Skin of body (tissue), 2 donors: ENCODE measurements around a stretch of chr17.

DNA sequence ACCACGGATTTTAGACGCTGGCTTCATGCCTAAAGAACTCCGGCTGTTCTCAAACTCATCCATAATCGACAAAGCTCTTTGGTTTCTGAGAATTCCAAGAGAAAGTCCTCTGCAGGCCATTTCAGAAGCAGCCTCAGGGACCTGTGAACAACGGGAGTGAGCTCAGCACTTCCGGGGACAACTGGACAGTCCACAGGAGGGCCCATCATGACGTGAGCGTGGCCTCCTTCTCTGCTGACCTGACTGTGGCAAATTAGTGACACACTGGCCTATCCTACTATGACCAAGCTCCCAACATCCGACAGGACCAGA is 16.4 kb downstream of the CCDC57 start:
- RAMPAGE, long total RNA = no peak

- RAMPAGE, long total RNA = no peak
Measured at GRCh38 chr17:82201522-82202206, 11.0 kb downstream of the CCDC57 start.

- RAMPAGE, long total RNA = no peak
Measured at GRCh38 chr17:82205543-82206619, 6.8 kb downstream of the CCDC57 start.

DNA sequence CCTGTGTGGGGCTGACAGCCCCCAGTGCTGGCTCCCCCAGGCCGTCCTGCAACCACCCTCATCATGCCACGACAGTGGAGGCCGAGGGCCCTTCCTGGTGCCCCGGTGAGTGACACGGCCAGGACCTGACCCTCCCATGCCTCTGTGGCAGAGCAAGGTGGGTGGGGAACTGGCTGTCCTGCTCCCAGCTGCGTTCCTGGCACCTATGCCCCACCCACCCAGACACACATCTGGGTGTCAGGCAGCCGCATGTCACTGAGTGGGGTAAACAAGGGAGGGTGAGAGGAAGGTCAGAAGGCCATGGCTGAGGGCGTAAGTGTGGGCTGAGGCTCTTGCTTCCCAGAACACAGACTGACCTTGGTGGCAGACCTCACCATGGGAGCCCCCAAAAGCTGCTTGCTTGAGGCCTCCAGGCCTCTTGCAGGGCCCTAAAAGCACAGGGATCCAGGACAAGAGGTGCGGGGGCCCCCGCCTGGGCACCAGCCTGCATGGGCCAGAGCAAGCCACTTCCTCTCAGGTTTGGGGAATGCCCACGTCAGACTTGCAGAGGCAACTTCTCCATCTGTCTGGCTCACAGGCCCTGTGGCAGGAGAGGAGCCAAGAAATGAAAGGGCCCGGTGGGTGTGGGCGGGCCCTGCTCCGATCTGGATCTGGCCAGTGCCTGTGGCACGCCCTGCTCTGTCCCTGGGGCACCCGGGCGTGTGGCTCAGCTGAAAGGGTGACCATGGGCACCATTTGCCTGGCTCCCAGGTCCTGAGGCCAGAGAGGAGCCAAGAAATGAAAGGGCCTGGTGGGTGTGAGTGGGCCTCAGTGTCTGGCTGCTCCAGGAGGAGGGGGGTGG is 3.9 kb upstream of the CCDC57 start:
- RAMPAGE, long total RNA = no peak

DNA sequence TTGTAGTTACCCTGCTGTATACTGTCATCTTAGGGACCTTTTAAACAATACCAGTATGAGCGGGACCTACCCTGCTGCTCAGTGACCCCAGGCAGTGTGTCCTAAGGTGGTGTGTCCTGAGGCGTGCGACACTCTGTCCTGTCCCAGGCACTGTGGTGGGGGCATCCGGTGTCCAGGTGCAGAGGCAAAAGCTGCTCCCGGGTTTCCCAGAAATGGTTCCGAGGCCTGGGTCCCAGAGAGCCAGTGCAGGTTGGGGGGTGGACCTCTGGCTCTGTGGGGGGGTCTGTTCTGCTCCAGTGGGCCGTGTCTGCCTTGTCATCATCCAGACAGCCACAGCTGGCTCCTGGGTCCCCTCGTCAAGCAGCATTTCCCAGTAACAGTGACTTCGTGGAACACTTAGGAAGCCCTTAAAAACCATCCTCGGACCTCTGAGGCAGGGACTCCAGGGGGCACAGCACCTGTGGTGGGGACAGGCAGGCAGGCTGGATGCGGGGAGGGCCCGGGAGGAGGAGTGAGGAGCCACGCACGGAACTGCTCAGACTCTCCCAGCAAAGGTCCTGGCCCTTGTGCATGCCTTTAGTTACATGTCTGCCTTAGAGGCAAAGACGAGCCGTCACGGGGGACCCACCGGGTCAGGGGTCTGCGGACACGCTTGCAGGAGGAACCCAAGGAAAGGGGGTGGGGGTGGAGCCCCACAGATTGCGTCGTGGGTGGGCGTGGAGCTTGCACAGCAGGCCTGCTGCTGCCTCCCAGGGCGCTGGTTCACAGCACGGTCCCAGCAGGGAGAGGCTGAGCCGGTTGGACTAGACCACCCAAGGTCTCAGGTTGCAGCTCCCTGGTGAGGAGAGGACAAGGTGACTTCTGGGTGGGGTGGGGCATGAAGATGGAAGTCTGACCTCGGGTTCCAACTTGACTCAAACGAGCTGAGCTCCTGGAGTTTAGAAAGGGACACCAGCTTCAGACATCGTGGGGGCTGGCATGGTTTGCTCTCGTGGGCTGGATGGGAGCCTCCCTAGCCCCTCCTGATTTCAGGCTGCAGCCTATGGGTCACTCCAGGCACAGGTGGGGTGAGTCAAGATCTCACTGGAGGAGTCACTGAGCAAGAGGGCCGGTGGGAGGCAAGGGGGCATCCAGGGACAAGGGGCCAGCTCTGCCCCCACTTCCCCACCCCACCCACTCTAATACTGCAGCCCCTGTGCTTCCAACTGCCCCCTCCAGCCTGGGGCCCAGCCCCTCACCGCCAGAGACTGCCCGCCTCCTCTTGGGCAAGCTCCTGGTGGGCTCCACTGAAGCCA is 5.8 kb downstream of the SLC16A3 start:
- RAMPAGE, long total RNA = no peak

GRCh38 chr17:82252243-82253323 is 20.9 kb downstream of the CSNK1D start:
- RAMPAGE, long total RNA = no peak

- RAMPAGE, long total RNA = no peak
Measured at GRCh38 chr17:82269451-82270086, 3.9 kb downstream of the CSNK1D start.

GRCh38 chr17:82298818-82299389 is 18.5 kb downstream of the CD7 start:
- RAMPAGE, long total RNA = no peak

- RAMPAGE, long total RNA = no peak
Measured at GRCh38 chr17:82301140-82301569, 16.3 kb downstream of the CD7 start.

DNA sequence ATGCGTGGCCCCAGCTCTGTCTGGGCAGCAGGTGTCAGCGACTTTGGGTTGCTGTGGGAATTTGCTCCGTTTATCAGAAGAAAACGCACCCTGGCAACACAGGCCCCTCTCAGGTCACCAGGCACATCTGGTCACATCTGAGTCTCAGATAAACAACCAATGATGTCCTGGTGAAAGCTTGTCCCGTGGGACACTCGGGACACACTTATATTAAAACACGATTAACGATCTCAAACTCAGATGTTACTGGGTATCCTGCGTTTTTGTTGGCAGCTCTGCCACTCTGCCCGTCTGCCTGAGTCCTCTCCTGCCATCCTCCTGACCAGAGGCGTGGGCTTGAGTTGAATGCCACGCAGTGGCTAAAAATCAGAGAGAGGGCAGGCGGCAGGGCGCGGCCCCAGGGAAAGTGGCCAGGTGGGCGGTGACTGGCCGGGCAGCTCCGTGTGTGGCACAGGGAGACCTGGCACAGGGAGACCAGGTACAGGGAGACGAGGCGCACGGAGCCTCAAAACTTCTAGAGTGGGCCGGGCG is 2.2 kb downstream of the SECTM1 start:
- RAMPAGE, long total RNA = no peak

DNA sequence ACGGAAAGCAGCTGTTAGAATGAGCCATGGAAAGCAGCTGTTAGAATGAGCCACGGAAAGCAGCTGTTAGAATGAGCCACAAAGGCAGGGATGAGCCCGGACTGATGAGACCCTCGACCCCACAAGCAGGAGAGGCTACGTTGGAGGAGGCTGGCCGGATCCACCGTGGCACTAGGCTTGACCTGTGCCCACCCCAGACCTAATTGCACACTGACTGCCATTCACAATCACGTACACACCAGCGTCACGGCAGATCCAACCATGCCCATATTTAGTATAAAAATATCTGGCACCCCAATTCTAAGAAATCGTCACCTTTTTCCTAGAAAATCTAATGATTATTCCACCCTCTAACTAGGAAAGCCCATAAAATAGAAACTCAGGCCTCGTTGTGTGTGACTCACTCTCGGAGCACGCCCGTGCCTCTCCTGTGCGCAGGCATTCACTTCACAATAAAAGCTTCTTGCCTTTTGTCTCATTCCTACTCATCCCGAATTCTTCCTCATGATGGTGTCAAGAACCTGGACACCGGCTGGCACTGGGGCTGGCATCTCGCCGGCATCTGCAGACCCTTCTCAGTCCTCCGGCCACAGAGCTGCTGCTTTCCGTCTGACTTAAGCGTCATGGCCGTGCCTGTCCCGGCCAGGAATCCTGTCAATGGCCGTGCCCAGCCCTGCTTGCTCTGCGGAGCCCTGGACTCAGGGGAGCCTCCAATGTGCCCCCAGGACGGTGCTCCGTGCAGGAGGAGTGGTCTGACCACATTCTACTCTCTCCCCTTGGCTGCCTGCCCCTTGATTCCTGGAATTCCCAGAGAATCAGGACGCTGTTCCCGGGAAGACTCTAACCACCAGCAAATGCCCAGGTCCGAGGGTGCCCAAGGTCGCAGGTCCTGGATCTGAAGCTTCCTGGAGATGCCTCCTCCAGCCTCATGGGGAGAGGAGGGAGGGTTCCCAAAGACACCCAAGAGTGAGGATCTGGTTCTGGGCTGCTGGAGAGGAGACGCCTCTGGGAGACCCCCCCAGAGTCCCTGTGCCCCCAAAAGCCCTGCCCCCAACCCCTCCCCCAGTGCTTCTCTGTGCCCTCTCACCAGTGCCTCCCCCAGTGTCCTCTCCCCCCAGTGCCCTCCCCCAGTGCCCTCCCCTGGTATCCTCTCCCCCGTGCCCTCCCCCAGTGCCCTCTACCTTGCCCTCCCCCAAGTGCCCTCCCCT is 5.7 kb upstream of the SECTM1 start:
- RAMPAGE, long total RNA = no peak

DNA sequence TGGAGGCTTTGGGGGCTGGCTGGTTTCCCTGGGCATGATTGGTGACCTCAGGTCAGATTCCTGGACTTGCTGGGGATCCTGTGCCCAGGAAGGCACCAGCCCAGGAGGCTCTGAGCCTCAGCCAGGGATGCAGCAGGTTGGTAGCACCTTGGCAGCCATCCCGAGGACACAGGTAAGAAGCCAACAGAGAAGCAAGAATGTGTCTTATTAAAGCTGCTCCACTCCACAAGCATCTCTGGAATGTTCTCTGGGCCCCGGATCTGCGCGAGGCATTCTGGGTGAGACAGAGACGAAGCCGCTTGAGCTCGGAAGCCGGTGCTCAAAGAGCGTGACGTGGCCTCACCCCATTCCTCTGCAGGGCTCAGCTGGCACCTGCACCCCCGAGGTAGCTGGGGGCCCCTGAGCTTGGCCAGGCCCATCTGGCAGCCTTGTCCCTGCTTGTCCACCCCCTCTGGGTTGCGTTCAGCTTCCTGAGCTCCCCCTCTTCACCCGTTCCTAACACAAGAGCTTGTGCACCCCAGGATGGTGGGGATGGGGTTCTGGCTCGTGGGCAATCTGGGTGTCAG is 3.0 kb upstream of the TEX19 start:
- RAMPAGE, long total RNA = no peak

DNA sequence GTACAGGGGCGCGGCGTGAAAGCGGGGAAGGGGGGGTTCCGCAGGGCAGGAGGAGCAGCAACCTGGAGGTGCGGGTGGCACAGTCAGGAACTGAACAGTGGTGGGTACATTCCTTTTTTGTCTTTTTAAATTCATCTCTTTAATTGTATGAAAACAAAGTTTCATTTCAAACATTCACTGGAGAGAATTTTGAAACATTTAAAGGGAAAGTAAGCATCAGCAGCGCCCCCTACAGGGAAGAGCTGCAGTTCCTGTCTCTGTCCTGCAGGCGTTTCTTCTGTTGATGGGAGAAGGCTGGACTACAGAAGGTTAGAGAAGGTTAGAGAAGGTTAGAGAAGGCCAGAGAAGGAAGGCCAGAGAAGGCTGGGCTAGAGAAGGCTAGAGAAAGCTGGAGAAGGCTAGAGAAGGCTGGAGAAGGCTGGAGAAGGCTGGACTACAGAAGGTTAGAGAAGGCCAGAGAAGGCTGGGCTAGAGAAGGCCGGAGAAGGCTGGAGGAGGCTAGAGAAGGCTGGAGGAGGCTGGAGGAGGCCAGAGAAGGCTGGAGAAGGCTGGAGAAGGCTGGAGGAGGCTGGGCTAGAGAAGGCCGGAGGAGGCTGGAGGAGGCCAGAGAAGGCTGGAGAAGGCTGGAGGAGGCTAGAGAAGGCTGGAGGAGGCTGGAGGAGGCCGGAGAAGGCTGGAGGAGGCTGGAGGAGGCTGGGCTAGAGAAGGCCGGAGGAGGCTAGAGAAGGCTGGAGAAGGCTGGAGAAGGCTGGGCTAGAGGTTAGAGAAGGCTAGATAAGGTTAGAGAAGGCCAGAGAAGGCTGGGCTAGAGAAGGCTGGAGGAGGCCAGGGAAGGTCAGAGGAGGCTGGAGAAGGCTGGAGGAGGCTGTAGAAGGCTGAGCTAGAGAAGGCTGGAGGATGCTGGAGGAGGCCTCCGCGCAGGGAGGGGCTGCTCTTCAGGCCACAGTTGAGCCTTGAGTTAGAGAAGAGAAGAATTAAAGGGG is 6.4 kb upstream of the OGFOD3 start:
- RAMPAGE, long total RNA = no peak

DNA sequence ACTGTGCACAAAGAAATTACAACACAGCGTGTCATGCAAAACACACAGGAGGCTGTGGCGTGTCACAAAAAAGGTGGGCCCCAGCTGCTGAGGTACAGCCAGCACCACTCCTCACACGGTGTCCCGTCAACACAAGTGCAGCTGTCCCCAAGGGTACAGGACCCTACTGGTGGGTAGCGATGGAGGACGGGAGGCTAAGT is 2.6 kb downstream of the CYBC1 start:
- RAMPAGE, long total RNA = no peak

DNA sequence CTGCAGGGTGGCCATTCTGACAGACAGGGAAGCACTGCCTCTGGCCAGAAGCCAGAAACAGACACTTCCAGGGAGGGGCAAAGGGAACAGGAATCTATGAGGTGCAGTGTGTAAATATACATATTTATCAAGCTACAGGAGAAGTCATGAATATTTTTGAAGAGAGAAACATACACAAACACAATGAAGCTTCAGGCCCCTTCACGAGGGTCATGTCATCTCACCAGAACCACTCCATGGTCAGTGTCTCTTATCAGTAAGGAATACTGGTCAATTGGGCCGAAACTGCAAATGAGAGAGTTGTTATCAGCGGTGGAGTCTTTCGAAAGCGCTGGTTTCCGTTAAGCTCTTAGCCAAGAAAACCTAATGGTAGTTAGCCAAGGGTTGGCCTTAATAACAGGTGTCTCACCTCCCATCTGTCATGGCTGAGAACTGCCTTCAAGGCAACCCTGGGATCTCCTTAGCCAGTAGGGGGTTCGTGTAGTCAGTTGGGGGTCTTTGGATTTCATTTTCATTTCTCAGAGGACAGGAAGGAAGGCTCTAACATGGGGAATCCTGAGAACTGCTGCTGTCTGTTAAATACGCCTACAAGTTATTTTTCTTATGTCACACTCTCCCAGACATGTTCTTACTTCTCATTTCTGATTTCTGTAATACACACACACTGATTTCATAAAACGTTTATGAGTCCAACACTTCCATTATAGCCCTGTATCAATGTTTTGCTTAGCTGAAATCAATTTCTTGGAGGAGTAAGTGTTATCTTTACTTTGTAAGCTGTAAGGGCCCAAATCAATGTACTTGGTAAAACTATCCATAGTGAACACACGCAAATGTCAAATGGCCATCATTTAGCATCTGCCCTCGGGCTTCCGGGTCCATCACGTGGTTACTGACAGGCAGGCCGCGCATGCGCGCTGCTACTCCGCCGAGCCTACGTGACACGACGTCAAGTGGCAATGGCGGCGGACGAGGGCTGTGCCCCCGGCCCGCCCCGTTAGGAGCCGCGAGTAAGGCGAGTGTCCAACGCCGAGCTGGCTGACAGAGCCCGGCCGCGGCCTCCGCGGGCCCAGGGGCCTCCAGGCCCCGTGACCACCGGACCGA is 925 bp upstream of the NARF start:
- RAMPAGE, long total RNA = no peak

DNA sequence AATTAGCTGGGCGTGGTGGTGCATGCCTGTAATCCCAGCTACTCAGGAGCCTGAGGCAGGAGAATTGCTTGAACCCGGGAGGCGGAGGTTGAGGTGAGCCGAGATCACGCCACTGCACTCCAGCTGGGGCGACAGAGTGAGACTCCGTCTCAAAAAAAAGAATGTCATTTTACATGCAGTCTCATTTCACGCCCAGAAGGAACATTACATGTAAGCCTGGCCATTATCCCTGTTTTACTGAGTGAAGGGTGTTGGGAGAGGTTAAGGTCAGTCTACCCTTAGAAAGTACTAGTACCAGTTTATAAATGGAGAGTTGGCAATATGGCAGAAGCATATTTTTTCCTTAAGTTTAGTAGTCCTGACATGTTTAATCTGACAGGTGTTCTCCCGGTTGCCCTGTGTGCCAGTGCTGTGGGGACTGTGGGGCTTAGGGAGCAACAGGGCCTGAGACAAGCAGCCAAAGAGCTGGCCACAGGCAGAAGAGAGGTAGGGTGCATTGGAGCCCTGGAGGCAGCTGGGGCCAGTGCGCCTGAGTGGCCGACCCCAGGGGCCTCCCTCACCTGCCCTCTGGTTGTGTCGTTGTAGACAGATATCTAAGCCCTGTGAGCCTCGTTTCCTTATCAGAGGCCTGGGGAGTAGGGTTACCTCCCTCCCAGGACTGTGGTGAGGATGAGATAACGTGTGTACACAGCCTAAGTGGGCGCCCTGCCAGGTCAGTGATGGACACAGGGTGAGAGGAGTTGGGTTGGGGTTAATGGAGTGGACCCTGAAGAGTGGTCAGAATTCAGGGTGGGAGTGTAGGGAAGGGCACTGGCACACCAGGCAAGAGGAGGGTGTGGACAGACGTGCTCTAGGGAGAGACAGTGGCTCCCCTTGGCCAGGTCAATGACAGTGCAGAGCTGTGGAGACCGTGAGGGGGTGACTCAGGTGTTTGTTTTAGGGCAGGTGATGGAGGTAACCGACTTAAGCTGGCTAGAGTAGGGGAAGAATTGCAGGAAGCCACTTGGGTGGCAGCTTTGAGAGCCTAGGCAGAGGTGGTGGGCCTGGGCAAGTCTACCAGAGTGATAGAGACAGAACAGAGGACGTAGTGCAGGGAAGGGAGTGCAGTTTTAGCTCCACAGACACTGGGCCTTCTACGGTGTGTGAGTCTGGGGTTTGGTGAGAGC is 3.3 kb downstream of the NARF start:
- RAMPAGE, long total RNA = no peak

DNA sequence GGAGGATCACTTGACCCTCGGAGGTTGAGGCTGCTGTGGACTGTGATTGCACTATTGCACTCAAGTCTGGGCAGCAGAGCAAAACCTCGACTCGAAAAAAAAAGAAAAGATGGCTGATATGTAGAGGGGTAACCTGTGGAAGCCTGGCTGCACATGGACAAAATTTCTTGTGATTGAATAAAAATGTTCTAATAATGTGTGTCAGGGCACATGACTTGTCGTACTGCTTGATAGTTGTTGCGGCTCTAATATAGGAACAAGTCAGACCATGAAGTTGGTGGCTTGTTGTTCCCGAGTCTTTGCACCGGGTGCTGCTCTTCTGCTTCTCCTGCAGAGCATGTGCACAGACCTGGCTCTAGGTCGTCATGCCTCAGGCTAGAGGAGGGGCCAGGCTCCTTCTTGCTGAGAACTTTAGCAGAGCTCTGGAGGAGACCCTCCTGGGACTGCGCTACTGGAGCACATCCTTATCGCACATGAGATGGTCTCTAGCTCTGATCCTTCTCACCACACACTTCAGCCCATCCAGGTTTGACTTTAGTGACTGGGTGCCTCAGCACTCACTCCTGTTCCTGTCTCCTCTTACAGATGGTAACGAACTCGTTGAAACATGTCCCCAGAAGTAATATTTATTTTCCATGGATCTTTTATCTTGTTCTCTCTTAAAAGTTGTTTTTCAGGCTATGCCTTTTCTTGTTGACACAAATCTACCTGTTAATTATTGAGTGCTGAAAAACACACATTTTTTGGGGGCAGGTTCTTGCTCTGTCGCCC is 14.8 kb downstream of the FOXK2 start:
- RAMPAGE, long total RNA = no peak

DNA sequence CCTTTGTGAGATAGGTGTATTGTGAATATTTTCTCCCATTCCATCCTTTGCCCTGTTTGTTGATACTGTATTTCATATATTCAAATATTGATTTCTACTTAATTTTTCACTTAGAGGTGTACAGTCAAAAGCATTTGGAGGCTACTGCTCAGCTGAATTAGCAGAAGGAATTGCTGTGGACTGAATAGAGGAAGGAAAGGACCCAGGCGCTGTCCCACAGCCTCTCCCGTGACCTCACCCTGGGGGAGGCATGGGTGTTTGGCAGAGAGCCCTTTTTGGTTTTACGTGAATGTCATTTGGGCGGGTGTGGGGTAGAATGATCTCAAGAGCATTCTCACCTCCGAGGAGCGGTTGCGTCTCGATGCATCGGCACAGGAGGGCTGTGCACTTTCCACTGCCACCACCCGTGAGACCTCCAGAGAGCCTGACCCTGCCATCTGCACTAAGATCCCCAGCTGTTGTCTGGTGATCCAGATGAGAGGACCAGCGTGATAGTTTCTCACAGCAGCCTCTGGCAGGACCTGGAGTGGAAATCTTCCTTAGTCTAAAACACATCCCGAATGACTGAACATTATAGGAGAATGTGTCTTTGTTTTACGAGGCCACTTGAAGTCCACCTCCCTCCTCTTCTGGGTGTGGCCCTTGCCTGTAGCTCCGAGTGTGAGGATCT is 29.1 kb downstream of the FOXK2 start:
- RAMPAGE, long total RNA = no peak

GRCh38 chr17:82601112-82601951 is 46.9 kb downstream of the WDR45B start:
- RAMPAGE, long total RNA = no peak

DNA sequence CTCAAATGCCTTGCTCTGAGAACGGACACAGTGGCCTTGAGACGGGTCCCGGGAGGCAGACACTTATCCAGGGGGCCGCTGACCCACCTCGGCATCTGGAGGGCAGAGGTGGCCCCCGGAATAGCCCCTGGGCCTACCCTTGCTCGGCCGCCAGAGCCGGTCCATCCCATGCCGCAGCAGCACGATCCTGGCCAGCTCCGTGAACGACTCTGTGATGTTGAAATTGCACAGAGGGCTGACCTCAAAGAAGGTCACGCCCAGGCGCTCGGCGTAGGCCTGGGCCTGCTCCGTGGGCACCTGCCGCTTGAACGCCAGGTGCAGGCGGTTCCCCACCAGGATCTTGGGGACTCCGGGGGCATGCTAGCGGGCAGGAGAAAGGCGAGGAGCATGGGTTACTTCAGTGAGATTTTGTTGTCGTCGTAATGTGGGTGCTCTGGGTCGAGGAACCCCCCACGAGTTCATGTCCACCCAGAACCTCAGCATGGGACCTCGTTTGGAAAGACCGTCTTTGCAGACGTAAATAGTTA is 10.2 kb upstream of the WDR45B start:
- RAMPAGE, long total RNA = no peak